Pulmonary lymph node (tissue), 1 donor: ENCODE measurements around the genes SERPINA3, CLMN and BDKRB2.

DNA sequence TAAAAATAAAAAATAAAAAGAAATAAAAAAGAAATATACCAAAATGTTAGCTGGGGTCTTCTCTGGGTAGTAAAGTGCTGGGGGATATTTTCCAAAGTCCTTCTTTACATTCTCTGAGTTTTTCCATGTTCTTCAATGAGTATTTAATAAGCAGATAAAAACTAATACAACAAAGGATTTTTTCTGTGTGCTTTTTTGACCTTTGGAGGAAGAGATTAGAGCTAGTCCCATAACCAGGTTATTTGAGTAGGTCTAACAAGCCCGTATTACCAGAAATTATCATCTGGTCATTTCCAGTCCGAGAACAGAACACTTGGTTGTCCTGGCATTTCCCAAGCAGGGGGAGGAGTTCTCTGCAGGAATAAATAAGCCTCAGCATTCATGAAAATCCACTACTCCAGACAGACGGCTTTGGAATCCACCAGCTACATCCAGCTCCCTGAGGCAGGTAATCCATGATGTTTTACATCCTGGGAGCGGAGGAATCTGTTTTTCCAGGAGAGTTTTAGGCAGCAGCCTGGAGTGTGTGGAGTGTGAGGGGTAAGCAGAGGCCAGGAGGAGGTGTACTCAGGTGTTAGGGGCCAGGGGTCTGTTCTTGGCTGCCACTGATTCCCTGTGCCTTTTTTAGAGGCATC, at the start of gene SERPINA3:
SERPINA3 (plus strand) TSS at position 392 of the 635 bp plus-strand sequence.
- PRO-cap: unidirectional peak, plus-strand start at position 392 of the sequence

- PRO-cap: no peak
Measured at GRCh38 chr14:95008885-95009084, 148.5 kb downstream of the DICER1 start.

DNA sequence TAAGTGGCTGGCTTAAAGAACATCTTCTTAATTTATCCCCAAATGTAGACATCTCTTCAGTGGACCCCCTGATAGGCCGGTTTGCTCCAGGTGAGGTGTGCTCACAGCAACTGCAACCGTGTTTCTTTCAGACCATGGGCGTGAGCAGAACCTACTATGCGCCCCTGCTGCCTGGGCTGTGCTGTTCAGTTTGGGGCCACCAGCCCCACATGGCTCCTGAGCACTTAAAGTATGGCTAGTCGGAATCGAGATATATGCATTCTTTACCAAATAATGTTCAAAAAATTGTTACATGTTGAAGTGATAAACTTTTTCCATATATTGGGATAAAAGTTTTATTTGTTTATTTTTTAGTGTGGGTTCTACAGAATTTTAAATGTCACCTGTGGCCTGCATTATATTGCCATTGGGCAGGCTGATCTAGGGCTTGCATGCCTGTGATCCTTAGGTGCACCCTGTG, 846 bp upstream of the DICER1 start:
- PRO-cap: no peak

DNA sequence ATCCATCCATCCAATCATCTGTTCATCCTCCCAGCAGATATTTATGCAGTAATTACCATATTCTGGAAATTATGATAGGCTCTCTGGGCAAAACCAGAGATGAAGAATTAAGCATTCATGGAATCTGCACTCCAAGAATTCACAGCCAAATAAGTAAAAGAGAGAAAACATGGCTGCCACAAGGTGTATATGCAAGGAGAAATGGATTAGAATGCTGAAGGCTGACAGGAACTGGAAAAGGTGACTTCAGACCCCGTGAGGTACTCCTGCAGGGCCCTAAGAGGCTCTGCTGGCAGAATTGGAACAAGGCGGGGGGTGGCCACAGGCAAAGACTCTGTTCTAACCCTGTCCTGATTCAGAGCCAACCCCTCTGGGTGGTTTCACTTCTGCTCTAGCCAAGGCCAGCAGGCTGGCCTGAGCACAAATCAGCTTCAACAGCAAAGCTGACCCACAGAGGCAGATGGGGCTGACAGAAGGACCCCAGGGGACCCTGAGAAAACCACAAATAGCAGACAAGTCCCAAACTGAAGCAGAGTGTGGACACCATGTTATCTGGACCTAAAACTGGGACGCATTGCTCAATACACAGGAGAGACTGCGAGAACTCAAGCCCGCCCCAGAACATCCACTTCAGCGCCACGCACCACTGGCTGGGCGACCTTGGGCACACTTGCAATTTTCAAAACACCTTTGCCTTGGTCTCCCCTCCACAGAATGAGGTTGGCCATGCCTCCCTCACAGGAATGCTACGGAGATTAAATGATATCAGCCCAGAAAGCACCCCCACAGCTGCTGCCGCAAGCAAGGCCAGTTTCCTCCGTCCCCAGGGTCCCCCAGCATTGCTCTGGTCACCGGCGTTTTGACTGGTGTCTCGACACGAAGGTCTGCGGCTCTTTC, 76.4 kb upstream of the DICER1 start:
- PRO-cap: no peak

GRCh38 chr14:95256029-95256620, 63.6 kb downstream of the CLMN start:
- PRO-cap: no peak

DNA sequence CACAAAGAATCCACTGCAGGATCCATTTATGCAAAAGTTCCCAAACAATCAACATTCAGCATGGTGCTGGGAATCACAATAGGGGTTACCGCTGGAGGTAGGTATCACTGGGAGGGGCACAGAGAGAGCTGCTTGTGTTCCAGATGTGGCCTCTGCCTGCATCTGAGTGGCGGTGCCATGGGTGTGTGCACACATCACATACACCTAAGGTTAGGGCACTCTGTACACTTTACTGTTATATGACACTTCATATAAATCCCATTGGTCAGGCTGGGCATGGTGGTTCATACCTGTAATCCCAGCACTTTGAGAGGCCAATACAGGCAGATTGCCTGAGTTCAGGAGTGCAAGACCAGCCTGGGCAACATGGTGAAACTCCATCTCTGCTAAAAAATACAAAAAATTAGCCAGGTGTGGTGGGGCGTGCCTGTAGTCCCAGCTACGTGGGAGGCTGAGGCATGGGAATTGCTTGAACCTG, 30.7 kb downstream of the CLMN start:
- PRO-cap: no peak

GRCh38 chr14:95310625-95311022, 9.1 kb downstream of the CLMN start:
- PRO-cap: no peak

DNA sequence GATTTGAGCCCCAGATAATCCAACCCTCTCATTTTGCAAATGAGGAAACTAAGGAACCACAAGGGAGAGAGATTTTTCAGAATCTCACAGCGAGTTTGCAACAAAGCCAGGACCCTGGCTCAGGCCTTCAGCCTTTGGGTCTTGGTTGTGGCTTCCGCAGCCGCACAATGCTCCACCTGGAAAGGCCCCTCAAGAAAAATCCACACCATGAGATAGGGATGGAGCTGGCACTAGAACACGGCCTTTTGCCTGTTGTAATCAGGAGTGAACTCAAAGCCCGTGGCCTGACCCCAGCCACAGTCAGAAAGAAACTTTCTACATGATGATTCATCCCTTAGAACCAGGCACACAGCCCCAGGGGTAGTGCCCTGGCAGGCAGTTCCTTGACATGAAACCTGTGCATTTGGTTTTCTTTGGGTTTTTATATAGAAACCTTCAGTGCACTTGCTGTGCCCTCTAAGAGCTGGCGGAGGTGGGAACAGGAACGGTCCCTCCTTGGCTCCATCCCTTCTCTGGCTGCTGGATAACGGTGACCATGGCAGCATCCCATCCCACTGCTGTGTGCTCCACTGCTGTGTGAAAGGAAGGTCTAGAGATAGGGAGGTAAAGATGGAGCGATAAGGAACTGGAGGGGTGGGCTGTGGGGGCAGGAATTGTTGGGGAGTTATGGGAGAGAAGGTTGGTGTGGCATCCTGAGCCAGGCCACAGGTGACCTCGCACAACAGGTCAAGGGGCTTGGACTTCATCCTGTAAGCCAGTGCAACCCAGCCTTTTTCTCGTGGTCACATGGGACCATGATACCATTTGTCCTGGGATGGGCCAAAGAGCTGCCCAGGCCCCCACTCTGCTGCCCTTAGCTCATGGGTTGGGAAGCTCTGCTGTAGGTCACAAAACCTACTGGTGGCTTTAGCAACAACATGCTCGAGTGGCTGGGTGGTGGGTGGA, 4.9 kb downstream of the CLMN start:
- PRO-cap: no peak

DNA sequence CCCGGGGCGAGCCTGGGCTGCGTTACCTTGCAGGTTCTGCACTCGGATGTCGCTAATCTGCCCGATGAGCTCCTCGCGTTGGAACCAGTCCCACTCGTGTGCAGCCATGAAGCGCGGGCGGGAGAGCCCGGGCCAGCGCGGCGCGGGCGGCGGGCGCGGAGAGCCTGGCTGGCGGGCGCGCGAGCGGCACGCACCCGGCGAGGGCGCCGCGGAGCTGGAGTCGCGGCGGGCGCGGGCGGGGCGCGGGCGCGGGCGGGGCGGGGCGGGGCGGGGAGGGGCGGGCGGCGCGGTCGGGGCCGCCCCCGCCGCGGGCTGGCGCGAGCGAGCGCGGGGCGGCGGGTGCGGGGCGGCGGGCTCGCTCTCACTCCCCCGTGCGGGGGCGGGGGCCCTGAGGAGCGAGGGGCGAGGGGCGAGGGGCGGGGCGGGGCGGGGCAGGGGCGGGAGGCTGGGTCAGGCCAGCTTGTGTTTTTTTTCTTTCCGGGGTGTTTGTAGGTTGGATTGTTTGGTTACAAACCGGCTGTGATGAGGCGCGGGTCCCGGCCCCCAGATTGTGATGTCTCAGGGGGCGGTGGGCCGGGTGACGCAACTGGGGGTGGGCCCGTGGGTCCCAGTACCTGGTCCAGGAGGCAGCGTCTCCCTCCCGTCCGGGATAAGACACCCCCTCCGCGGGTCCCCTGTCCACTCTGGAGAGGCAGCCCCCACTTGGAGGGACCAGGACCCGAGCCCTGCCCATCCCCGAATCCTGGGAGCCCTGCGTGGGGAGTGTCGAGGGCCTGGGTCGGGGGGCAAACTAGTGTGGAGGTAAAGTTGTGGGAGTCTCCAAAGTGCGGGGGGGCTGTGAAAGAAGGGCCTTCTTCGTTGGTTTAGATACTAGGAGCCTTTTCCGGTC, at the start of gene CLMN:
CLMN (minus strand) TSS at position 224 of the 889 bp plus-strand sequence.
- PRO-cap: unidirectional peak, plus-strand start at position 324 of the sequence

GRCh38 chr14:95389494-95390227, 70.0 kb upstream of the CLMN start:
- PRO-cap: no peak

- PRO-cap: no peak
Measured at GRCh38 chr14:95537227-95537972, 2.5 kb downstream of the GLRX5 start.

DNA sequence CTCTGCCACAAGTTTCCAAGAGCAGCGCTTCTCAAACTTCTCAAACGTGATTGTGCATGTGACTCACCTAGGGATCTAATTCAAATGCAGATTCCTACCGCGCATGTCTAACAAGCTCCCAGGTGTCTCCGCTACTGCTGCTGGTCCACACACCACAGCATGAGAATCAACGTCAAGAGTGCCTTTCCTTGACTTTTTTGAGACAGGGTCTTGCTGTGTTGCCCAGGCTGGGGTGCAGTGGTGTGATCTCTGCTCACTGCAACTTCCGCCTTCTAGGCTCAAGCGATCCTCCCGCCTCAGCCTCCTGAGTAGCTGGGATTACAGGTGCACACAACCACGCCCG, 22.5 kb downstream of the GLRX5 start:
- PRO-cap: no peak

- PRO-cap: no peak
Measured at GRCh38 chr14:95725792-95726480, 12.0 kb upstream of the TCL1A start.

- PRO-cap: no peak
Measured at GRCh38 chr14:96091293-96092313, 52.4 kb downstream of the C14orf132 start.

- PRO-cap: no peak
Measured at GRCh38 chr14:96104376-96105090, 65.4 kb downstream of the C14orf132 start.

DNA sequence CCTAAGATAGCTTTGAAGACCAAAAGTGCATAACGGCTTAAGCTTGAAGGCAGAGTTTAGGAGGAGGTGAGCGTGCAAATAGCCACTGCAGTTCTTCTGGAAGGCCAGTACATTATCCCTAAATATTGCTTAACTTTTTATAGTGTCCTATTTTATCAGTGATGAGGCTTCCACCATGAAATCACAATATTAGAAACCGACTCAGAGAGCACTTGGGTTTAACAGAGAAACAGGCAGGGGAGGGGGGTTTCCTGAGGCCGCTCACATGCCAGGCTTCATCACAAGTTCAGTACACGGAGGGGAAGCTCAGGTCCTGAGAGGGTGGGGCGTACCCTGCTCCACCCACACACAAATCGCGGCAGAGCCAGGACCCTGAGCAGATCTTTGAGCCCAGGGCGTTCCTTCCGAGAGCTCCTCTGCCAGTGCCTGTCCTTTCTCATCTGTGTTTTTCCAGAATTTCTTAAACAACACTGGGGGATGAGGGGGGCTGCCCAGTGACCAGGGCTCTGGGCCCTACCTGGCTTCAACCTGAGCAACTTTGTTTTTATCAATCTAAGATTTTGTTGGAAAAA, 26.7 kb upstream of the BDKRB2 start:
- PRO-cap: no peak

DNA sequence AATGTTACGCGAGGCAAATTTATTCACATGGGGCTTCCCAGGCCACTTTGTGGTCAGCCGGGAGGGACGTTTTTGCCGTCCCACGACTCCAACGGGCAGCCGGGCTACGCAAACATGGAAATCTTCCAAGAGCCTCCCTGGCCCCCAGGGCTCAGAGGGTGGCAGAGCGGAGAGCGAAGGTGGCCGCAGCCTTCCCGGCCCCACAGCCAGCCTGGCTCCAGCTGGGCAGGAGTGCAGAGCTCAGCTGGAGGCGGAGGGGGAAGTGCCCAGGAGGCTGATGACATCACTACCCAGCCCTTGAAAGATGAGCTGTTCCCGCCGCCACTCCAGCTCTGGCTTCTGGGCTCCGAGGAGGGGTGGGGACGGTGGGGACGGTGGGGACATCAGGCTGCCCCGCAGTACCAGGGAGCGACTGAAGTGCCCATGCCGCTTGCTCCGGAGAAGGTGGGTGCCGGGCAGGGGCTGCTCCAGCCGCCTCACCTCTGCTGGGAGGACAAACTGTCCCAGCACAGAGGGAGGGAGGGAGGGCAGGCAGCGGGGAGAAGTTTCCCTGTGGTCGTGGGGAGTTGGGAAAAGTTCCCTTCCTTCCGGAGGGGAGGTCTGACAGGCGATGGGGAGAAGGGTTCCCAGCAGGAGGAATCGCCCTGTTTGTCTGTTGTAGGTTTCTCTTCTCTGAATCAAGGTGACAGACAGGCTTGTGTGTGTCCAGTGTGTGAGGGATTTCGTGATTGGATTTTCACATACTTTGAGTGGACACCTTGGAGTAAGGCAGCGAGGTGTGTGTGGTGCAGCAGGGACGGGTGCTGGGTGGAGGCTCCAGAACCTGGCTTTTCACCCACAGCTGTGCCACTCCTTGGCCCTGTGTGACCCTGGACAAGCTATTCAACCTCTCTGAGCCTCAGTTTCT, at the start of gene BDKRB2:
BDKRB2 (plus strand) TSS at position 324 of the 907 bp plus-strand sequence.
- PRO-cap: bidirectional peak, plus-strand start at position 329 of the sequence, minus-strand start at position 213 of the sequence

- PRO-cap: no peak
Measured at GRCh38 chr14:96224645-96225318, 20.1 kb downstream of the BDKRB2 start.

DNA sequence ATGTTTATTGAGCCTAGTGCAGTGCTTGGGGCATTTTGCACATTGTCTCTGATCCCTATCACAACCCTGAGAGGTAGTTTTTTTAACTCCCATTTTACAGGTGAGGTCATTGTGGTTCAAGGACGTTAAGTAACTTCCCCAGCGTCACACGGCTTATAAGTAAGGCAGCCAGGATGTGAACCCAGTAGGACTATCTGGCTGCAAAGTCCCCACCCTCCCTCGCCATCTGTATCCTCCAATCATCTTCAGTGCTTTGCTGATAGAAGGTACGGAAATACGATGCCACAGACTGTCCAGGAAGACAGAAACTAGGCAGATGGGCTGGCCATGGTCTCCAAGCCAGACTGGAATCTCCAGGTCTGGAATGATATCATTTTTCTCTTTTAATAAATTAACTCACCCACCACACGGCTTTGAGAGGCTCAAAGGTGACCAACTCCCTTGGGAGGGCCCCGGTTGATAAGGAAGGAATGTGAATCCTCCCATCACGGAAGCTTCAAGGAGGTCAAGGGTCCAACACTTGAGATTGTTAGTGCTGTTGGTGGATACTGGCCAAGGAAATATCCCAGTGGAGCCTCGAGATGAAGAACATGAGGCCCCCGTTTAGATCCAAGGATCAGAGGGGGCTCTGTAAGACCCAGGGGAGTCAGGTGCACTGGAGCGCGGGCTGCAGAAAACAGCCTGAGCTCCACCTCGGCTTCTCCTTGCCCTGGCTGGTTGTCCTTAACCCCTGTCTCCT, 16.2 kb upstream of the BDKRB1 start:
- PRO-cap: no peak

- PRO-cap: no peak
Measured at GRCh38 chr14:96256481-96256957, 509 bp downstream of the BDKRB1 start.